H4 (cell line): Measurements from ENCODE around the gene SCNN1G.

DNA sequence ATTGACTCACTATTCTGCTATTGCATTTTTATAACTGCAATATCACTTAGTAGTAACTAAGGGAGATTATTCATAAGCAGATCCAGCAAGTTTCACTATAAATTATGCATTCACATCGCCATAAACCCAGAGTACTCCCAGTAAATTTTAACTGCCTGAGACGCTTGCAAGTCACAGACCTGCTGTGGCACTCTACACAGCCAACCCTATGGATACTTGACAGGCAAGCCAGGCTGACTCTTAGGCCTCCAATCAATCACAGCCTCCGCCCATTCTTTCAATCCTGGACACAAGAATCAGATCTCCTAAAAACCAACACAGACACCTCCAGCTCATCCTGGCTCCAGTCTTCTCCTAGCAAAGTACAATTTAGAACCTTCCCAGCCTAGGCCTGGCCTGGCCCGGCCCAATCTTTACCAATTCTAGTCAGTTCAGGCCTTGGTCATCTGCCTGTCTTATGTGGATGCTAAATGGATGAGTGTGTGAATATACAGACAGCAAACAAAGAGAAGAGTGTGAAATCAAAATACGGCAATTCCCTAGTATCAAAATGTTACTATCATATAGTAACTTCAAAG lies 28.1 kb downstream of the USP31 start:
- RAMPAGE, long total RNA: no peak

DNA sequence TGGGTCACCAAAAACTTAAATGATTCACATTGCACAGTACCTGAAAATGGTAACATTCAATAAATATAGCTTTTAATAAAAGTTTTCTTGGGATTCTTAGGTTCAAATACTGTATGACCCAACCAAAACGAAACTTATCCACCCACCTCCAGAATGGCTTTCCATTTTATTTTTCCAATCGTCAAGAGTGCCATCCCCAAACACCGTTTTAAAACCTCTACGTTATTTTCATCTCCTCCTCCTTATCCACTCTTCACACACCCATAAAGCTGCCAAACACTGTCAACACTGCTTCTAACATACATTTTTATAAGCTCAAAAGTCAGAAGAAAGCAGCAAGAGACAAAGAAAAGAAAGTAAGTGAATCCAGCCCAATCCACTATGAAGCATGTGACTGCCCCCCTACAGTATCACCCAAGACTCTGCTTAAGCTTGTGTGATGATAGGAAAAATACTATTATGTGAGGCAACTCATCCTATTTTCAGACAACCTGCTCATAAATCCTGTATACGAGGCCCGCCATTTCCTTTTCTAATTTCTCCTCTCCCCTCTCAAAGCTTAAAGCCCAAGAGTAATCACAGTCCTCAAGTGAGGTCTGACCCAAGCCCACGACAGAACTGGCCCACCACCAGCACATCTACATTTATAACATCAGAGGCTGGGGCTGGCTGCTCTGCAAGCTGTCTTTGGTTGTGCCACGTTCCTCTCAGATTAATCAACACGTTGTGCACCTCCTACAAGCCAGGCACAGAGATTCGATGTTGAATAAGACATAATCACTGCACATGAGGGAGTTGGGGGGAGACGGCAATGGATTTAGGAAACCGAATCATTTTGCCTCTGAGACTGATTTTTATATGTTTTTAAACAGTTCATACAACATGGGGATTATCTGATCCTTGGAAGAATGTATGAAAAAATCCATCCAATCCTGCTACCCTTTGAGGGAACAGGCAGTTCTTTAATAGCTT lies 16.3 kb downstream of the USP31 start:
- RAMPAGE, long total RNA: no peak

- RAMPAGE, long total RNA: no peak
Measured at GRCh38 chr16:23182518-23183000, at the start of gene SCNN1G. SCNN1G (plus strand) TSS chr16:23182745.

- RAMPAGE, long total RNA: no peak
Measured at GRCh38 chr16:23384791-23385350, 68.1 kb downstream of the COG7 start.

DNA sequence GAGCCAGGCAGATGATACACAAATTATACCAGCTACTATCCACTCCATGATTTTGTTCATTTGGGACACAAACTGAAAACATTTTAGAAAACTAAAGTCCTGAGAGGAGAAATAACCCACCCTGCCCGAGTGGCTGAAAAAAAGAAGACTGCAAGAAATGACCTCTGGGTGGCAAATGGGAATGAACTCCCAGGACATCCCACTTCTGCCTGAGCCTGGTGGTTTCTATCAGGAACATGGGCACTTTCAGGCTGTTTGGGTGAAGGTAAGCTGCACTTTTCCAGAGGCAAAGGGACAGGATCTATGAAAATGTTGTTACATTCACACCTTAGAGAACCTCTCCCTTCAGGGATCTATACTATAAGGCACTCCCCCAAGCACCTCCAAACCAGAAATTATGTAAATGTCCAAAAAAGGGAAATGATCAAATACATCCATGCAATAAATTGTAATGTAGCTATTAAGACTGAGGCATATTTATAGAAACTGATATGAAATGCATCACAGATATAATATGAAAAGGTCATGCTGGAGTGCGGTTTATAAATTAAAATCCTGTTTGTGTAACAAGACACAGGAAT lies 23.2 kb upstream of the COG7 start:
- RAMPAGE, long total RNA: no peak

- RAMPAGE, long total RNA: no peak
Measured at GRCh38 chr16:23478323-23479135, 25.5 kb upstream of the COG7 start.

DNA sequence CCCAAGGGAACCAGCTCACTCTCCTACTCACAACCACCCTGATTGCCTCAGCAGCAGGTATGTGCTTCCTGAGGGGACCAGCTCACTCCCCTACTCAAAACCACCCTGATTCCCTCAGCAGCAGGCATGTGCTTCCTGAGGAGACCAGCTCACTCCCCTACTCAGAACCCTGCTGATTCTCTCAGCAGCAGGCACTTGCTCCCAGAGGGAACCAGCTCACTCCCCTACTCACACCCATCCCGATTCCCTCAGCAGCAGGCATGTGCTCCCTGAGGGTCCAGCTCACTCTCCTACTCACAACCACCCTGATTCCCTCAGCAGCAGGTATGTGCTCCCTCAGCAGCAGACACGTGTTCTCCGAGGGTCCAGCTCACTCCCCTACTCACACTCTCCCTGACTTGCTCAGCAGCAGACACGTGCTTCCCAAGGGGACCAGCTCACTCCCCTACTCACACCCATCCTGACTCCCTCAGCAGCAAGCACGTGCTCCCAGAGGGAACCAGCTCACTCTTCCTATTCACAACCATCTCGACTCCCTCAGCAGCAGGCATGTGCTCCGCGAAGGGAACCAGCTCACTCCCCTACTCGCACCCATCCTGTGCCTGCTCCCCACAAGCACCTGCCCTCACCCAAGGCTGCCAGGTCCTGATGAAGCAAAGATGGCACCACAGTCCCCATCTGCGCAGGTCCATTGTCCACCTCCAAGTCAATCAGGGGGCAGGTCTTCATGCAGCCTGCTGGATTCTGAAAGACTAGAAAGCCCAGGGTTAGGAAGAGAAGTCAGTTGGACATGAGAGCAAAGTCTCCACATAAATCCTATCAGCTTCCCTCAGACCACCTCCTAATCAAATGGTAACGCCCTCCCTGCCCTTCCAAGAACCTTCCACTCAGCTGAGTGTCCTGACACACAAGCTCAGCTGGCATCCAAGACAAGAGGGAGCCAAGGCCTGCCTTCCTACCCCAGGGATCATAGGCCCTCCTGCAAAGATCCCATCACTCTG lies 26.4 kb upstream of the COG7 start:
- RAMPAGE, long total RNA: no peak

GRCh38 chr16:23558374-23558596 lies 758 bp downstream of the UBFD1 start:
- RAMPAGE, long total RNA: no peak

DNA sequence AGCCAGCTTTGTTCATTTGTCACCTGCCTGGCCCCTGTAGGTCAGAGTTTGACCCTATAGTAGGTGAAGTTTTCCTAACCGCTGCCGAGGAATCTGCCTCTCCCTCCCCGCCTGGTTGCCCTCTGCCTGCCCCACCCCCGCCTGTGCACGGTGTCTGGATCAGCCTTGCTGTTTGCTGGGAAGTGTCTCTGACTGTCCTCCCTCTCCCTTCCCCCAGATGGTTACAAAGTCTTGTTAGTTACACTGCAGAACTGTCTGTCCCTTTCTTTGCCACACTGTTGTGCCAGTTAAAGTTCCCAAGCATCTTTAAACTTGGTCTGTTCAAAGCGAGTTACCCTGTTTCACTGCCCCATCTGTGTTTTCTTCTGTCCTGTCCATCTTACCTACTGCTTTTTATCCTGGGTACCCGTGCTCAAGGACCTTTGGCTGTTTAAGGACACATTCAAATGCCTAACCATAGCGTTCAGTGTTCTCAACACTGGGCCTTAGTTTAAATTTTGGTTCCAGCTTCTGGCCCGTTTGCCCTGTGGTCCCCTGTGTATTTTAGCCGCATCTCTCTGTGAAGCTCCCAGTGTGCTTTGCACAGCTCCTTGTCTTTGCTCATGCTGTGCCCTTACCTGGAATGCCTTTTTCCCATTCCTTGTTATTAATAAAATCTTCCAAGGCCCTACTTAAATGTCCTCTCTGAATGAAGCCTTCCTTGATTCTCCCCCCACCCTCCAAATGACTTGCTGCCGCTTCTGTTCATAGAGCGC lies 5.9 kb downstream of the UBFD1 start:
- RAMPAGE, long total RNA: no peak

DNA sequence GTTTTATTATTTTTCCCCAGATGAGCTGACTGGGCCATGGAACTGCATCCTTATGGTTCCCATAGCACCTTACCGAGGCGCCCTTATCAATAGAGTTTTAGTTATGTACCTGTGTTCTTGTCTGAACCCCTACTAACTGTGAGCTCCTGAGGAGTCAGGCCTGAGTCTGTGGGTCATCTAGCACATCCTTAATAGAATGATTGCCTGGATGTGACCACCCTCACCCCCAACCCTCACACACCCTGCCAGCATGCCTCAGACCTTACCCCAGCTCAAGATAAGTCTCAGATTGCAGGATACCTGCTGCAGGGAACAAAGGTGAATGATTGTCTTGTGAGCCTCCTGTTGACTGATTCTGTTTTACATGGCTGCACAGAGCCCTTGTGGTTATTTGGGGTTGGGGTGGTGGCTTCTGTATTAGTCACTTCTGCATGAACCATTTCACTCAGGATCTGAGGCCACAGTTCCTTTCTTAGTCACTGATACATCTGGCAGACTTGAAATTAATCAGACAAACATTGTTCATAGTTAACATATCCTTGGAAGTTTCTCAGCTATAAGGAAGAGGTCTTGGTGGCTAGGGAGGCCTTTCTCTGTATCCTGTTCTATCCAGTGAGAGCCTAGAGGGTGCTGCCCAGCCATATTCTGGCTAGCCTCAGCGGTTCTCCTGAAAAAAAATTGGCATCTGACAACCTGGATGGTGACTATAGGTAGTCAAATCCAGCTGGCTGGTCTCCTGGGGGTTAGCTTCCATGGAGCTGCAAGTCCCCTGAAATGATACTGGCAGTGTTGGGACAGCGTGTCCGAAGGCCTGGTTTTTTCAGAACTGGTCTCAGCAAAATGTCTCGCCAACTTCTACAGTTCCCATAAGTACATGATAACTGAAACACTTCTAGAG lies 8.6 kb upstream of the PLK1 start:
- RAMPAGE, long total RNA: no peak

- RAMPAGE, long total RNA: no peak
Measured at GRCh38 chr16:23757773-23758220, 3.0 kb downstream of the CHP2 start.

GRCh38 chr16:23836403-23837500 lies 969 bp downstream of the PRKCB start:
- RAMPAGE, long total RNA: no peak

DNA sequence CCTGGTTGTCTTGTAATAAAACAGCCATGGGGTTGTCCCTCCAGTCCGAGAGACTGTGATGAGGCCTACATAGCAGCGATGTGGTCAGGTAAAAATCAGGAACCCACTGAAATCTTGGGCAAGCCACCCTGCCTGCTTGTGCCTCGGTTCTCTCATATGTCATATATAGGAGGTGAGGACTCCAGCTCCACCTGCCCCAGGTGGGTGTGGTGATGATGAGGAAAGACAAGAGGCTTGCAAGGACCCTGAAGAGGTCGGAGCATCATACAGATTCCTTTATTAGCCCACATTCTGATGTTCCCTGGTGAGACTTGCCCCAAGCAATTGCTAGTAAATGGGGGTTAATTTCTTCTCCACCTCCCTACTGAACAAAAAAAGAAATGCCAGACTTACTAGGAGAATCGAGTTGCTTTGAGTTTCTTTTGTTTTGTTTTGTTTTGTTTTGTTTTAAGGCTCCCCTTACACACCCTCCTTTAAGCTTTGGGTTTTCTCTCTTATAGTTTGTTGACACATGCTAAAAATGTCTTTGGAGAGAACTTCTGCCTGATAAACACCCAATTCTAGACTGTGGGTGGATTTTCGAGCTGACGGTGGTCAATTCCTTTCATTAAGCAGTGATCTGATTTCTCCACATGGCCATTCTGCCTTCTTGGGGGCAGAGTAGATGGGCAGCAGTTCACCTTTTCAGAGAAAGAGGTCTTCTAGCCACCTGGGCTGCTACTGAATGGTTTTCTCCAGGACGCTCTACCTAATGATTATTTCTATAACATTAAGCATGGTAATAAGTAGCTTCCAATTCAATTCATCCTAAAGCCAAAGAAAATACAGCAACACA lies 37.1 kb upstream of the CACNG3 start:
- RAMPAGE, long total RNA: no peak

DNA sequence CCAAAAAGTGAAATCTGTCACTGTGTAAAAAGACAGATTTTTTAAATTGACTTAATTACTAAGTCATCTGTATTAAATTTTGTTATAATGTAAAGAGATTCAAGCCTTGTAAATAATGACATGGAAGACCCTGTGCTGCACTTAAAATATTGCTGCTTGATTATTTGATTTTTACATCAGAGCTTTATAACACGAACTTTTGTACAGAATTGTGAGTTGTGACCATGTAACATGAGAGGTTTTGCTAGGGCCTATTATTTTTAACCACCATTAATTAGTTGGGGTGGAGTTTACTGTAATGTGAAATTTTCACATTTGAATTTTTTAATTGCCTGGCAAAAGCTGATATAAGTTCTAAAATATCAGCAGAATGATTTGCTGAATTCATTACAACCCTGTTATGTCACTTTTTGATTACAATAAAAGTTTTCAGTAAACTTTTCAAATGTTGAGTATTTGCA lies 33.1 kb downstream of the RBBP6 start:
- RAMPAGE, long total RNA: no peak

- RAMPAGE, long total RNA: no peak
Measured at GRCh38 chr16:24730541-24730762, 1.0 kb downstream of the TNRC6A start.

GRCh38 chr16:24731048-24731633 lies 1.7 kb downstream of the TNRC6A start:
- RAMPAGE, long total RNA: no peak

DNA sequence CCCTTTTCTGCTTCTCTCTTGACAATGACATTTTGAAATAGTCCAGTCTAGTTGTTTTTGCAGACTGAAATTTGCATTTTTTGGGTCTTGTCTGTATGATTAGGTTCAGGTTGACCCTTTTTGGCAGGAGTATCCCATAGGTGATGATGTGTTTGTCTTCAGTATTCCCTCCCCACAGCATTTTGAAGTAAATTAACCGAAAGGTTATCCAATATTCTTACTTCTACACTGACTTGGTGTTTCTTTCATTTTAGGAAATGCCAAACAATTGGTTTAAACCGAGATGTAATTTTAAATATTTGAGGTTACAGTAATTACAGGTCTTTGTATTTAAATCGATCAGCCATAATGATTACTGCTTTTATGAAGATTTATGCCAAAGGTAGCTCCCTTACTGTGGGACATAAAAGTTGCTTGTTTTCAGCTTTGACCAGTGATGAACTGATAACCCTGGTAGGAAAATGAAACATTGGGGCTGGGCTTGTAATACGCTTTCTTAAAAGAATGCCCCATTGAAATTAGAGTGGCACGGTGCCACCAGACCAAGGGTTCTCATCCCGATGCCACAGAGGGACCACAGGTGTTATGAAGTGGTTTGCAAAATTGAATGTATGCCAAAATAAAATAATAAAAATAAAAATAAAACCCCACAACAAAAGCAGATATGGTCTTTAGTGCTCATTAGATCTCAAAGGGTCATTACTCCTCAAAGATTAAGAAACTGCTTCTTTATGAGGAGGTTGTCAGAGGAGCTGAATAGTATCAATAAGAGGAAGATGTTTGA lies 7.3 kb downstream of the TNRC6A start:
- RAMPAGE, long total RNA: no peak

DNA sequence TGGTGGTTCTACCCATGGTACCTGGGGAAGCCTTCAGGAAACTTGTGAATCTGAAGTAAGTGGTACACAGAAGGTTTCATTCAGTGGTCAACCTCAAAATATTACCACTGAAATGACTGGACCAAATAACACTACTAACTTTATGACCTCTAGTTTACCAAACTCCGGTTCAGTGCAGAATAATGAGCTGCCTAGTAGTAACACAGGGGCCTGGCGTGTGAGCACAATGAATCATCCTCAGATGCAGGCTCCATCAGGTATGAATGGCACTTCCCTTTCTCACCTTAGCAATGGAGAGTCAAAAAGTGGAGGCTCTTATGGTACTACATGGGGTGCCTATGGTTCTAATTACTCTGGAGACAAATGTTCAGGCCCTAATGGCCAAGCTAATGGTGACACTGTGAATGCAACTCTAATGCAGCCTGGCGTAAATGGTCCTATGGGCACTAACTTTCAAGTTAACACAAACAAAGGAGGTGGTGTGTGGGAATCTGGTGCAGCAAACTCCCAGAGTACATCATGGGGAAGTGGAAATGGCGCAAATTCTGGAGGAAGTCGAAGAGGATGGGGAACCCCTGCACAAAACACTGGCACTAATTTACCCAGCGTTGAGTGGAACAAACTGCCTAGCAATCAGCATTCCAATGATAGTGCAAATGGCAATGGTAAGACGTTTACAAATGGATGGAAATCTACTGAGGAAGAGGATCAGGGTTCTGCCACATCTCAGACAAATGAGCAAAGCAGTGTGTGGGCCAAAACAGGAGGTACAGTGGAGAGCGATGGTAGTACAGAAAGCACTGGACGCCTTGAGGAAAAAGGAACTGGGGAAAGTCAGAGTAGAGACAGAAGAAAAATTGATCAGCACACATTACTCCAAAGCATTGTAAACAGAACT lies 55.6 kb upstream of the SLC5A11 start:
- RAMPAGE, long total RNA: no peak

DNA sequence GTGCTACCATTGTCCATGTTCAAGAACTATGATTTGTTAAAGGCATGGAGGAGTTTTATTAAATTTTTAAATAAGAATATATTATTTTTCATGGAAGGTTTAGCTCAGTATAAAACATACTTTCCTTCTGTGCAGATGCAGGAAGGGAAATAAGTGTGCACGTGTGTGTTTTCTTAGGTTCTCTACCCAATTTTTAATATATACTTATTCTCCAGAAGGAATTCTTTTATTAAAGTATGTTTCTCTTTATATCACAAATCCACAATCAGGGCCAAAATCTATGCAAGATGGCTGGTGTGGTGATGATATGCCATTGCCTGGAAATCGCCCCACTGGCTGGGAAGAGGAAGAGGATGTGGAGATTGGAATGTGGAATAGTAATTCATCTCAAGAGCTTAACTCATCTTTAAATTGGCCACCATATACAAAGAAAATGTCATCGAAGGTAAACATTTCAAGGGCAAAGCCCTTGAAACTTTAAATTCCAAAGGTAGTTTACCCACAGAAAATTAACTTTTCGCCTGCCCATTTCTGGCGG lies 51.4 kb upstream of the SLC5A11 start:
- RAMPAGE, long total RNA: no peak

- RAMPAGE, long total RNA: no peak
Measured at GRCh38 chr16:24810856-24811497, 34.8 kb upstream of the SLC5A11 start.